Measurements from ENCODE around the genes SPPL2B, GADD45B and SLC39A3.

GRCh38 chr19:2129291-2129826, 22.0 kb downstream of the AP3D1 start:
- RRBS: no CpG with 5 or more reads among the region's 15 CpGs

DNA sequence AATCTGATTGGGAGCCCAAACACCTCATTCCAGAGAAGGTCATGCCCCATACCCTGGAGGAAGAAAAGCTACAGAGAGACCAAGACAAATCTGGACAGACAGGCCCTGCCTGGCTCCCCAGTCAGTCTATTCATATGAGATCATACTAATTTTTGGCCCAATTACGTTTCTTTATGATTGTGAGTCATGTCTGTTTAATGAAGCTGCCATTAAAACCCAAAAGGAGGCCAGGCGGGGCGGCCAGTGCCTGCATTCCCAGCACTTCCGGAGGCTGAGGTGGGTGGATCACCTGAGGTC, 3.3 kb upstream of the AP3D1 start:
- RRBS: no CpG with 5 or more reads among the region's 4 CpGs

GRCh38 chr19:2166440-2167070, 2.8 kb downstream of the DOT1L start:
- RRBS: no CpG with 5 or more reads among the region's 18 CpGs

- RRBS: no CpG with 5 or more reads among the region's 20 CpGs
These were observed 34.5 kb downstream of the PLEKHJ1 start for GRCh38 chr19:2201568-2202145.

- RRBS: 59% methylated on average over 28 of the region's 111 CpGs
These were observed 8.7 kb downstream of the PLEKHJ1 start for GRCh38 chr19:2227035-2228309.

DNA sequence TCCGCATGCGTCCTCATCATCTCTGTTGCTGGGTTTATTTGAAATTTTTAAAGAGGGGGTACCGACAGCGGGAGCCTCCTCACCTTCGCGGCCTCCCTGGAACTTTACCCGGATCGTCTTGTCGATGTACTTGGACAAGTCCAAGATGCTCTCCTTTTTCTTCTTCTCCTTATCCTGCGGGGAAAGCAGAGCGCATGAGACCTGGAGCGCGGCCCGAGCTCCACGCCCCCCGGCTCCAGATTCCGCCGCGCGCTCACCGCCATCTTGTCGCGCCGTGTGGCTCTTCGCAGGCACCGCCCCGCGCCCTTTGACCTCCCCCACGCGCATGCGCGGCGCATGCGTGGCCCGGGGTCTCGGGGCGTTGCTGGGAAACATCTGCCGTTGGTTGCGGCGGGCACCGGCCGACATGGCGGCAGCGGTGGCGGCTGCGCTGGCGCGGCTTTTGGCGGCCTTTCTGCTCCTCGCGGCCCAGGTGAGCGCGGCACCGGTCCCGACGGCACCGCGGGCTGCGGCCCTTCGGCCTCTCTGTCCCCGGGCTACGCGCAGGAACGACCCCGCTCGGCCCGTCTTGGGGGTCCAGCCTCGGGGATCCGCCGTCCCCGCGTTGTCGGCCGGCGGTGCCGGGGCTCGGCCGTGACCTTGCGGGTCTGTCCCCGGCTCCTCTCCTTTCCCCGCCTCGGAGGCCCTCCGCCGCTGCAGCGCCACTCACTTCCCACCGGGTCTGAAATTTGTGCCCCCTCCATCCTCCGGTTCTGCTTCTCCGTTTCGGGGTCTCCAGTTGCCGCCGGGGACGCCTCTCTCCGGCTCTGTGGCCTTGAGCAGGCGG, at the start of gene SPPL2B:
Gene SPPL2B (plus strand): TSS at position 381 of the 826 bp plus-strand sequence.
- RRBS: under 1% methylated on average over 41 of the region's 94 CpGs

DNA sequence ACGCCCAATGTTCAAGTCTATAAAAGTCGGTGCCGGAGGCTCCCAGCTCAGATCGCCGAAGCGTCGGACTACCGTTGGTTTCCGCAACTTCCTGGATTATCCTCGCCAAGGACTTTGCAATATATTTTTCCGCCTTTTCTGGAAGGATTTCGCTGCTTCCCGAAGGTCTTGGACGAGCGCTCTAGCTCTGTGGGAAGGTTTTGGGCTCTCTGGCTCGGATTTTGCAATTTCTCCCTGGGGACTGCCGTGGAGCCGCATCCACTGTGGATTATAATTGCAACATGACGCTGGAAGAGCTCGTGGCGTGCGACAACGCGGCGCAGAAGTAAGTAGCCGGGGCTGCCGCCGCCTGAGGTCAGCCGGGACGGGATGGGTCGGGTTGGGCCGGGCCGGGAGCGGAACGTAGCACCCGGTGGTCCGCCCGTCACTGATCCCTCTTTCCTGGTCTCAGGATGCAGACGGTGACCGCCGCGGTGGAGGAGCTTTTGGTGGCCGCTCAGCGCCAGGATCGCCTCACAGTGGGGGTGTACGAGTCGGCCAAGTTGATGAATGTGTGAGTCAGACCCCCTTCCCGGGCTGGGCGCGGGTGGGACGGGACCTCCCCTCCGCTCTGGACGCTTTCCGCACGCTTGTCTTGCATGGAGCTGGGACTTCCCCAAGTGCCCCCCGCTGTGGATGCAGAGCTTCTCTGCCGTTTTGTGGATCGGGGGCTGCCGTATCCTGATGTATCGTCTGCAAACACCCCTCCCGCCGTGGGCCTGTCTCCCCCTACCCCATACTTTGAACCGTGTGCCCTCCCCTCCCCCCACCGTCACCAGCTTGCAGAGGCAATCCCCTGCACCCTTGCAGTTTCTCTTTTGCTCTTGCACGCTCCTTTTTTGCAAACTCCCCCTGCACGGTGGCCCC, at the start of gene GADD45B:
Gene GADD45B (plus strand): TSS at position 50 of the 906 bp plus-strand sequence.
- RRBS: no CpG with 5 or more reads among the region's 66 CpGs

GRCh38 chr19:2481442-2481879, 5.5 kb downstream of the GADD45B start:
- RRBS: no CpG with 5 or more reads among the region's 16 CpGs

DNA sequence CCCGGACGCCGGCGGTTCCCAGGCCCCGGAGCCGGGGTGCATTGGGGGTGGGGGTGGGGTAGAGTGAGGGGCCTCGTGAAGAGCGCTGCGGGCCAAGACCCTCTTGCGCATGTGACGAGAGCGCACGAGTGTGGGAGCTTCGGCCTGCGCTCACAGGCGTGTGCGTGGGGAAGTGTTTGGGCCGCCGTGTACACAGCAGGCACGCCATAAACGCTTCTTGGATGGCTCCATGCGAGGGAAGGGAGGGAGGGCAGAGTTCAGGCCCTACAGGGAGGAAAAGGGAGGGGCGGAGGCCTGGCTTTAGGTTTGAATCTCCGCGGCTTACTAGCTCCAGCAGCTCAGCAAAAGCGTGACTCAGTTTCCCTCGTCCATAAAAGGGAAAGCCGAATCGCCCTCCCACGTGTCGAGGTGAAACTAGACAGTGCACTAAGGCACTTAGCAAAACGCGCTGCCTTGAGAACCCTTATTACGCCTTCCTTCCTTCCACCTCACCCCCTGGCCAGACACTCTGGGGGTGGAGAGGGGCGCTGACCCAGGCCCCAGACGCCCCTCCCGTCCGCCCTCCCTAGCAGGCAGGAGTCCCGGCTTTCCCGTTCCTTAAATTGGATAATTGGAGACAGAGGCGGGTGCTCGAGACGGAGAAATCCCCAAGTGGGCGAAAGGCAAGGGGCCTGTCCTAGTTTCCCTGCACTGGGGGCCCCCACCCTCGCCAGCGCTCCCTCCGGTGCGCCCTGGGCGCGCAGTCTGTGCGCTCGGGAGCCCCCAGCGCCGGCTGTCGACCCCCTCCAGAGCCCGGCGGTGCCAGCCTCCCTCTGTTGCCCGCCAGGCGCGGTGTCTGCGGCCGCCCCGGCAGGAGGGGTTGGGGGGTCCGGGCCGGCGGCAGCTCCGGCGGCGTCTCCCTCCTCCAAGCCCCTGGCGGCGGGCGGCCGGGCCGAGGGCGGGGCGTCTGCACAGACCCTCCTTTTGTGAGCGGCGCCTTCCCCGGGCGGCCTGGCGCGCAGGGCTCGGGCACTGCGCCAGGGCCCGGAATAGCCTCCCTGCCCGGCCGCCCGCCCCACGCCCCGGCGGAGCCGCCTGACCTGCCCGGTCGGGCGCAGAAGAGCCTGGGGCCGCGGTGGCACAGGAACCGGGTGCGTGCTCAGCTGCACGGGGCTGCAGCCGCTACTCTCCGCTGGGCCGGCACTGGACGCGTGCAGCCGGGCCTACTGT, 12.8 kb downstream of the GADD45B start:
- RRBS: 2% methylated on average over 46 of the region's 106 CpGs

DNA sequence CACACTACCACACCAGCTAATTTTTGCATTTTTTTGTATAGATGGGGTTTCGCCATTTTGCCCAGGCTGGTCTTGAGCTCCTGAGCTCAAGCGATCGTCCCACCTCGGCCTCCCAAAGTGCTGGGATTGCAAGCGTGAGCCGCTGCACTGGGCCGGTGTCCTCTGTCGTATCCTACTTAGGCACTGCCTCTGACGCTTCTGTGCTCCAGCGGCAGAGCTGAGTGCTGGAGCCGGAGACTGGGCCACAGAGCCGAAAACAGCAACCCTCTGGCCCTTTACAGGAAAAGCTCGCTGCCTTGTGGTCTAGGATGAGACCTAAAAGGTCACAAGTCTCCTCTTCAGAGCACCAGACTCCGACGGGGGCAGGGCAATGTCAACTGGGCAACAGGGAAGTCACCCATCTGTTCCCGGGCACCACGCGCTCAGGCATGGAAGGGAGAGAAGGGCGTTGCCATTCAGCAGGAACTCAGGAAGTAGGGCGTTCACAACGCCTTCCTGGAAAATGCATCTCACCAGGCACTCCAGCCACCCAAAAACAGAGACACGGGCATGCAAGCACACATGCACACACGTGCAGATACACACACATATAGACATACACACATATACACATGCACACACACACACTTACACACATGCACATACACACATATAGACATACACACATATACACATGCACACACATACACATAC, 91.7 kb downstream of the GADD45B start:
- RRBS: 93% methylated on average over 4 of the region's 23 CpGs

DNA sequence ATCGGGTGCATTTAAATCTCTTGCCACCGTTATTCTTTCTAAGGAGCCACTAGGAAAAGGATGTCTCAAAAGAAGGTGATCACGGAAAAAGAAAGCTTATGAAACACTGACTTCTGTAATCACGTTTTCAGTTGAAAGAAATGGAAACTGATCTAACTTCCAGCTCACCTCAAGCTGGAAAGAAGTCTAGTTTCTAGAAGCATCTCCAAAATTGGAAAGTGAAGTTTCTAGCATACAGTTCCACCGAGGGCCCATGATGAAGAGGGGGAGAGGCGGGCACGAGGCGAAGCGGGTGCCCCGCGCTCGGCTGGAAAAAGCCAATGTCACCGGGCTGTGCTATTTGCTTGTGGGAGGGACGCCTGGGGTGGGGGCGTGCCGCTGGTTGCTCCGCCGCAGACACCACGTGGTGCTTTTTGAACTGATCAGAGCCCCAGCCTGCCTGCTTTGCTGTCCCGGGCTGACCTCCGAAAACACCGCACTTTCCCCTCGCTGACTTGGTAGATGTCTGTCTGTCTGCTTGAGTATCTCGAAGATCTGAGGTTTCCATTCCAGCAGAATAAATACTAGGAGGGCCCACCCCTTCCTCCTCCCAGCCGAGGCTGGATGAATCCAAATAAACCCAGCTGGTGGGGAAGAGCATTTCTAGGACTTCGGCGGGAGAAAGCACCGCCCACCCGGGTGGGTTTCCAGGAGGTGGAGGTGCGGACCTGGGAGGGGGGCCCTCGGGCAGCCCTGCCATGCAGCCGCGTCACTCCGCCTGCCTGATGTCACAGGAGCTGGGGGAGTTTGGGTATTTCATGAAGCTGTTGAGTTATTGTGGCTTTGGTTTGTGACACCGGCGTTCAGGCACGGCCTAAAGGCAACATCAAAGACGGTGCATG, 103.5 kb downstream of the GNG7 start:
- RRBS: no CpG with 5 or more reads among the region's 38 CpGs

GRCh38 chr19:2629062-2630395, 73.0 kb downstream of the GNG7 start:
- RRBS: no CpG with 5 or more reads among the region's 23 CpGs

GRCh38 chr19:2650422-2651062, 52.0 kb downstream of the GNG7 start:
- RRBS: no CpG with 5 or more reads among the region's 25 CpGs

GRCh38 chr19:2668131-2668764, 34.2 kb downstream of the GNG7 start:
- RRBS: no CpG with 5 or more reads among the region's 15 CpGs

GRCh38 chr19:2693826-2694137, 8.7 kb downstream of the GNG7 start:
- RRBS: no CpG with 5 or more reads among the region's 6 CpGs

DNA sequence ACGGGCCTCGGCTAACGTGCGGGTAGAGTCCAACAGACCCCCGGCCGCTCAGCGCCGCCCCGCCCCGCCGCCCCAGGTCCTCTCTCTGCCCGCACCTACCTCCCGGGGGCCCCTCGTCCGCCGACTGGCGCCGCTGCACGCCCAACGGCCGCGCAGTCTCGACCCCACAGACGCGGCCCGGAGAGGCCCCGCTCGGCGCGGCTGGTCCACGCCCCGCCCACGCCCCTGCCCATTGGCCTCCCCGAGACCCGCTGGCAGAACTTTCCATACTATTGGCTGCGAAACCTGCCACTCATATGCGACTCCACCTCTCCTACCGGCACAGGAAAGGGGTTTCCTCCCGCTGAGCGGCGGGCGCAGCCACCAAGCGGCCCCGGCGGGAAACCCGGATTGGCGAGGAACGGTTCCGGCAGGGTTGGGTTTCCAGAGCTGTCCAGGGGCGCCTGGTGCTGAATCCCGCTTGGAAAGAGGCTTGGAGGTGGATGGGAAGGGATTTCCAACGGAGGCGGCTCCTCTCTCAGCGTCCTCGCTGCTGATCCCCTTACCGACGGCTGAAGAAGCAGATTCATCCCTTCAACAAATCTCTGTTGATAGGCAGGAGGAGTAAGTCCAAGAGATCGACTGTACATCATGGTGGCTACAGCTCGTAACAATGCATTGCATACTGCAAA, at the start of gene SLC39A3:
Gene SLC39A3 (minus strand): TSS at position 172 of the 671 bp plus-strand sequence.
- RRBS: 1% methylated on average over 32 of the region's 59 CpGs

- RRBS: 96% methylated on average over 4 of the region's 30 CpGs
These were observed 17.9 kb upstream of the SLC39A3 start for GRCh38 chr19:2757551-2758249.

DNA sequence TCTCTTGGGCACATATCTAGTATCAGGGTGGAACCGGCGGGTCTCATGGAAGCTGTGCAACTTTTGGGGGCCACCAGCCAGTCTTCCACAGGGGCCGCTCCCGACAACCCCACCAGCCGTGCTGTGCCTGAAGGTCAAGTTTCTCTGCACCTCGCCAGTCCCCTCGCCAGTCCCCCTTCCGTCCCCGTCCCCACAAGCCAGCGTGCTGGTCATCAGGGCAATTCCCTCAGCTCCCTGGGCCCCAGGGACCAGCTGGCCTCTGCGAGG, 16.3 kb downstream of the SGTA start:
- RRBS: no CpG with 5 or more reads among the region's 11 CpGs

GRCh38 chr19:2983642-2984355, 6.4 kb downstream of the TLE6 start:
- RRBS: 2% methylated on average over 8 of the region's 24 CpGs

GRCh38 chr19:3041702-3042613, 12.9 kb upstream of the TLE2 start:
- RRBS: 2% methylated on average over 6 of the region's 44 CpGs

Data from epithelial cell of prostate (primary cell).